H1 (cell line): Measurements from ENCODE around the genes ZNF736, ZNF92 and AUTS2.

DNA sequence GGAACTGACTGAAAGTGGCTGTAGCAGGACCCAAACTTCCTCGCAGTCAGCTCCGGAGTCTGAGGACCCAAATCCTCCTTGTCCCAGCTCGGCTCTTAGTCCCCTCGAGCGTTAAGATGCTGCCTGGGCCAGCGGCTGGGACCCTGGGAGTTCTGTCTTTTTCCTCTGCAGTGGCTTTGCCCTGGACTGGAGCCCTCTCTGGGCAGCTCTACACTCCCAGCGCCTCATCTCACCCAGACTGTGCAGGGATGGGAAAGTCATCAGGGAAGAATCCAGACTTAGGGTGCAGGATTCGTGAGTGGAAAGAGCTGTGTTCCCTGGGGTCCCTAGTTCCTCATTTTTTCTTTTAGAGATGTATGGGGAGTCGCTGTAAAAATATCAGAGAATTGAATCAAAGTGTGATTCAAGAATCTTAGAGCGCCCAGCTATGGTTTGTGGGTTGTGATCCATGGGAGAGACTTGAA is 428 bp downstream of the ZNF716 start:
- RRBS = no CpG with 5 or more reads among the region's 10 CpGs
CAGE:
- cytosol, long polyA plus RNA = no peak
- long polyA plus RNA = no peak
- nucleus, long polyA plus RNA = no peak

GRCh38 chr7:63999015-63999299 is 308 bp downstream of the ZNF722 start:
- RRBS = 91% methylated on average over 4 of the region's 10 CpGs
CAGE:
- cytosol, long polyA plus RNA = no peak
- long polyA plus RNA = no peak
- nucleus, long polyA plus RNA = no peak

DNA sequence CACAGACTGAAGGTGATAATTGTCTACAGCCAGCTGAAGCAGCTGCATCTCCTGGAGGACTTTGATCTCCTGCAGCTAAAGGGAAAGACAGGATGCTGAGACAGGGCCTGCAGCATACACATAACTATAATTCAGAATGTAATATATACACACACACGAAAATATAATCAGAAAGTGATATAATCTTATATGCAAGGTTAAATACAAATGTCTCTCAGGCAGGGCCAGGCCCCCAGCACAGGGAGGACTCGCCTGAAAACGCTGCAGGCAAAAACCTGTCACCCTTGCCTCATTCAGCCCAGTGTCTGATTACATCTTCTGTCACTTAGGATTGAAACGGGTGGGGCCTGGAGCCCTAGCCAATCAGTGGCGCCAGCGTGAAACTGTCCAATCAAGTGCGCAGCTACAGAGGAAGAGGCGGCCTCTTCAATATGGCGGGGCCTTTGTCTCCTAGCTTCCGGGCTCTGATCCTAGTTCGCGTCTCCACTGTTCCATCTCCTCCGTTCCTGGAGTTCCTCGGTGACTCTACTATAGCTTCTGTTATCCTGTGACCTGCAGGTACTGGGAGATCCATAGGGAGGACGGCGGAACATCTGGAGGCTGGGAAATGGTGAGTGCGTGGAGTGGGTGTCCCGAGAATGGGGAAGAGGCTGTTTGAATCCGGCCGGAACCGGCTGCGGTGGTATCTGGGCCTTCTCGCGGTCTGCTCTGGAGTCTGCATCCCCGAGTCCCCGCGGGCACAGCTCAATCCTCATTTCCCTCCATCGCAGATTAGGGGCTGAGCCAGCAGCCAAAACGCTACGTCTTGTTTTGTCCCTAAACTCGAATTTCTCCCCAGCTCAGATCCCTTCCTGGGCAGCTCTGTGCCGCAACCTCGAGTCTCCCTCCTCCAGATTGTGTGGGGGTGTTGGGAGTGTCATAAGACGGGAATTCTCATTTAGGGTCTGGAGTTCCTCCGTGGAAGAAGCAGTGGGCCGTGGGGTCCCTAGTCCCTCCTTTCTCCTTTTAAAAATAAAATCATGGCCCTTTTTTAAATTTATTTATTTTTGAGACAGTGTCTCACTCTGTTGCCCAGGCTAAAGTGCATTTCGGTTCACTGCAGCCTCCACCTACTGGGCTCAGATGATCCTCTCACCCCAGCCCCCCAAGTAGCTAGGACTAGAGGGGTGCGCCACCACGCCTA is at the start of gene ZNF736:
Gene ZNF736, plus strand, starts transcription at position 418 of the 1,183 bp plus-strand sequence.
- RRBS = no CpG with 5 or more reads among the region's 39 CpGs
CAGE:
- cytosol, long polyA plus RNA = no peak
- long polyA plus RNA = no peak
- nucleus, long polyA plus RNA = no peak

- RRBS = no CpG with 5 or more reads among the region's 56 CpGs
CAGE:
- cytosol, long polyA plus RNA = no peak
- long polyA plus RNA = no peak
- nucleus, long polyA plus RNA = no peak
These were observed 6.4 kb upstream of the ZNF680 start for GRCh38 chr7:64569046-64569936.

- RRBS = no CpG with 5 or more reads among the region's 20 CpGs
CAGE:
- cytosol, long polyA plus RNA = no peak
- long polyA plus RNA = no peak
- nucleus, long polyA plus RNA = no peak
These were observed 40.6 kb downstream of the ZNF138 start for GRCh38 chr7:64834758-64835334.

DNA sequence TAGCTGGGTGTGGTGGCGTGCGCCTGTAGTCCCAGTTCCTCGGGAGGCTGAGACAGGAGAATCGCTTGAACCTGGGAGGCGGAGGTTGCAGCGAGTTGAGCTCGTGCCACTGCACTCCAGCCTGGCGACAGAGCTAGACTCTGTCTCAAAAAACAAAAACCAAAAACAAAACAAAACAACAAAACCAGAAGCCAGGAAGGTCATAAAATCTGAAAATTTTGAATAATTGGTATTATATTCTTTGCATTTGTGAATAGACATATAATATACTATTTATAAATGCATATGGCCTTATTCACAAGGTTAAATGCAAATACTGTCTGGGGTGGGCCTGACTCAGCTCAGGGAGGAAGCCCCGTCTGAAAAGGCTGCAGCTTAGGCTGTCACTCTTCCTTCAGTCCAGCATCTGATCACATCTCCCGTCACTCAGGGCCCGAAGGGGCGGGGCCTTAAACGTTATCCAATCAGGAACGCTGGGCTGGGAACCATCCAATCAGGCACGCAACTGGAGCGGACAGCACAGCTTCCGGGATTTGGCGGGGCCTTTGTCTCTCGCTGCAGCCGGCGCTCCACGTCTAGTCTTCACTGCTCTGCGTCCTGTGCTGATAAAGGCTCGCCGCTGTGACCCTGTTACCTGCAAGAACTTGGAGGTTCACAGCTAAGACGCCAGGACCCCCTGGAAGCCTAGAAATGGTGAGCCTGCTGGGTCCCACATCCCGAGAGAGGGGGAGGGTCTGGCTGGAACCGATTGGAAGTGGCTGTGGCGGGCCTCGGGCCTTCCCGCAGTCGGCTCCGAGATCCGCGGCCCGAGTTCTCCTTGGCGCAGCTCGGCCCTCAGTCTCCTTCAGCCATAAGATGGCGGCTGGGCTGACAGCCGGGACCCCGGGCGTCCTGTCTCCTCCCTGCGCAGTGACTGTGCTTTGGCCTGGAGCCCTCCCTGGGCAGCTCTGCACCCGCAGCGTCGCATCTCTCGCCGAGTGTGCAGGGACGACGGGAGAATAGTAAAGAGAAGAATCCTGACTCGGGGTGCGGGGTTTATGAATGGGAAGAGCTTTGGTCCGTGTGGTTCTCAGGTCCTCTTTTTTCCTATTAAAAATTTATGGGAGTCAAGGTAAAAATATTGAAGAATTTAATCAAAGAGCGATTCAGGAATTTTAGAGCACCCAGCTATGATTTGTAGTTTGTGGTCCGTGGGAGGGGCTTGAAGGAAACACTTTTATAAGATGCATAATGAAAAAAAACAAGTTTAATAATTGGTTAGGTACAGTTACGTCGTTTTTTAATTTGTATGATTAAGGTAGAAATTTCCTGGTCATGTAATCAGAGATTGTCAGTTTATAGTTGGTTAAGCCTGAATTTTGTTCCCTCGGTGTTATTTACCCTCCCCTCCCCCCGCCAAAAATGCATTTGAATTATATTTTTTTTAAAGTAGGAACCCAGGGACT is at the start of gene ZNF92:
Gene ZNF92, plus strand, starts transcription at position 548 of the 1,445 bp plus-strand sequence.
- RRBS = no CpG with 5 or more reads among the region's 59 CpGs
CAGE:
- cytosol, long polyA plus RNA = no peak
- long polyA plus RNA = no peak
- nucleus, long polyA plus RNA = start-site peak on the plus strand centred at position 548 of the sequence, 76 bp wide, 327 reads

- RRBS = no CpG with 5 or more reads among the region's 8 CpGs
CAGE:
- cytosol, long polyA plus RNA = no peak
- long polyA plus RNA = no peak
- nucleus, long polyA plus RNA = no peak
These were observed 11.5 kb downstream of the CRCP start for GRCh38 chr7:66125752-66127016.

DNA sequence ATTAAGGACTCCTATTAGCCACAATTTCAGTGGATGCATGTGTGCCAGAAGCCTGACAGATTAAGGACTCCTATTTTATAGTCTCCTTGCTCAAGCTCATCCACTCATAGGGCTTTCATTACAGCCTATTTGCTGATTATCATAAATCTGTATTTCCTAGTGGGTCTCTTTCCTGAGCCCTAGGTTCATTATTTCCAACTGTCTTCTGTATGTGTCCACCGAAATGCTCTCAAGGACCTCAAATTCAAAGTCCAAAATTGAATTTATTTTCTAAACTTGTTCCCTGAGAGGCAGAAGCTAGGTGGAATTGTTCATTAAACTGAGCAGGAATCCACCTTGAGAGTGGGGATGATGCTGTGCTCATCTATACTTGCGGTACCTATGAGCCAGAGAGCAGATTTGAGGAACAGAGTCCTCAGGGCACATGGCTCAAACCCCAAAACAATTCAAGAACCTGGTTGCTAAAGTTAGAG is 92.0 kb downstream of the TPST1 start:
- RRBS = no CpG with 5 or more reads among the region's 2 CpGs
CAGE:
- cytosol, long polyA plus RNA = no peak
- long polyA plus RNA = no peak
- nucleus, long polyA plus RNA = no peak

GRCh38 chr7:66315067-66315762 is 110.1 kb downstream of the TPST1 start:
- RRBS = no CpG with 5 or more reads among the region's 7 CpGs
CAGE:
- cytosol, long polyA plus RNA = no peak
- long polyA plus RNA = no peak
- nucleus, long polyA plus RNA = no peak

GRCh38 chr7:66535619-66536573 is 92.8 kb upstream of the KCTD7 start:
- RRBS = no CpG with 5 or more reads among the region's 14 CpGs
CAGE:
- cytosol, long polyA plus RNA = no peak
- long polyA plus RNA = no peak
- nucleus, long polyA plus RNA = no peak

GRCh38 chr7:66555087-66555364 is 73.7 kb upstream of the KCTD7 start:
- RRBS = no CpG with 5 or more reads among the region's 5 CpGs
CAGE:
- cytosol, long polyA plus RNA = no peak
- long polyA plus RNA = no peak
- nucleus, long polyA plus RNA = no peak

- RRBS = 1% methylated on average over 24 of the region's 75 CpGs
CAGE:
- cytosol, long polyA plus RNA = no peak
- long polyA plus RNA = no peak
- nucleus, long polyA plus RNA = no peak
These were observed 581 bp downstream of the RABGEF1 start for GRCh38 chr7:66740847-66741780.

- RRBS = no CpG with 5 or more reads among the region's 5 CpGs
CAGE:
- cytosol, long polyA plus RNA = no peak
- long polyA plus RNA = no peak
- nucleus, long polyA plus RNA = no peak
These were observed 37.5 kb downstream of the RABGEF1 start for GRCh38 chr7:66777830-66778726.

DNA sequence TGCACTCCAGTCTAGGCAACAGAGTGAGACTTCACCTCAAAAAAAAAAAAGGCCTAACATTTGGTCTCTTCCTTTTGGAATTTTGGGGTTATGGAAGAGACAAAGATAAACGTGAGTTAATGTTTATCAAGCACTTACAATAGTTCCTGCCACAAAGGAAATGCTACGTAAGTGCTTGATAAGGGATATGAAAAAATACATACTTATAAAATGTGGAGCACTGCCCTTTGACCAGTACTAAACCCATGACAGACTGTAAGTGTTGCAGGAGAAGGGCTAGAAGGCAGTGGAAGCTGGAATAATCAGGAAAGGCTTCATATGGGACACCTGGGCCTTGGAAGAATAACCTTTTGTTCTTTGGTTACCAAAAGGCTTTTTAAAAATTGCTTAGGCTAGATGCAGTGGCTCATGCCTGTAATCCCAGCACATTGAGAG is 25.5 kb downstream of the TMEM248 start:
- RRBS = no CpG with 5 or more reads among the region's 2 CpGs
CAGE:
- cytosol, long polyA plus RNA = no peak
- long polyA plus RNA = no peak
- nucleus, long polyA plus RNA = no peak

DNA sequence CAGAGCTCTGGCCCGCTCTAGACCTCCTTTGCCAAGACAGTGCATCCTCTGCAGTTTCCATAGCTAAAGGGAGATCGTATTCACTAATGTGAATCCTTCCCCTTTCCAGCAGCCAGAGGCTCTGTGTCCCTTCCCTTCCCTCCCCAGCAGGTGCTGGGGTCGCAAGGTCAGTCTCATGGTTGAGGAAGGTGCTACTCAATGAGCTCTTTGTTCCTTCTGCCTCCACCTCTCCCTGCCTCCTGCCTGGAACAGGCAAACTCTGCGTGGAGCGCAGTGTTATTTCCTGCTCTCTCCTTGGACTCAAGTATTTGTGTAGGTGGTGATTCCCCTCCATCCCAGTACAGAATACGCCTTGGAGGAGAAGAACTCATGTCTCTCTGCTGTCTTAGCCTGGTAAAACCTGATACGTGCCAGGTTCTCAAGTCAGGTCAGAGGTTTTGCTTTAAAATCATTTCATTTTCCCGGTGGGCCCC is 36.4 kb downstream of the SBDS start:
- RRBS = 100% methylated on average over 1 of the region's 8 CpGs
CAGE:
- cytosol, long polyA plus RNA = no peak
- long polyA plus RNA = no peak
- nucleus, long polyA plus RNA = no peak

DNA sequence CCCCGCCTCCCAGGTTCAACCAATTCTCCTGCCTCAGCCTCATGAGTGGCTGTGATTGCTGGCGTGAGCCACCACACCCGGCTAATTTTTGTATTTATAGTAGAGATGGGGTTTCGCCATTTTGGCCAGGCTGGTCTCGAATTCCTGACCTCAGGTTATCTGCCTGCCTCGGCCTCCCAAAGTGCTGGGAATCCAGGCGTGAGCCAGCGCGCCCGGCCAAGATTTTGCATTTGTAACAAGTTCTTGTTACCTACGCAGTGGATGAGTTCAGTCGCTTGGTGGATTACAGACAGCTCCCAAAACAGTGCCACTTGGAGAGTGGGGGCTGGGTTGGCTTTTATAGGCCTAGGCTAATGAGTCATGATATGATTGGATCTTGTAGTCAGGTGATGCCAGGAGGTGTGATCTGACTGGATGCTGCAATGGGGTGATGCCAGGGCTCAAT is 20.4 kb downstream of the SBDS start:
- RRBS = no CpG with 5 or more reads among the region's 12 CpGs
CAGE:
- cytosol, long polyA plus RNA = no peak
- long polyA plus RNA = no peak
- nucleus, long polyA plus RNA = no peak

GRCh38 chr7:66996127-66996685 is 427 bp upstream of the TYW1 start:
- RRBS = no CpG with 5 or more reads among the region's 26 CpGs
CAGE:
- cytosol, long polyA plus RNA = no peak
- long polyA plus RNA = no peak
- nucleus, long polyA plus RNA = no peak

GRCh38 chr7:69597812-69598799 is at the start of gene AUTS2:
TSS of gene AUTS2 (plus strand) at chr7:69598475.
- RRBS = 1% methylated on average over 37 of the region's 127 CpGs
CAGE:
- cytosol, long polyA plus RNA = no peak
- long polyA plus RNA = no peak
- nucleus, long polyA plus RNA = no peak

- RRBS = no CpG with 5 or more reads among the region's 1 CpG
CAGE:
- cytosol, long polyA plus RNA = no peak
- long polyA plus RNA = no peak
- nucleus, long polyA plus RNA = no peak
These were observed 553.8 kb downstream of the AUTS2 start for GRCh38 chr7:70152051-70152567.

DNA sequence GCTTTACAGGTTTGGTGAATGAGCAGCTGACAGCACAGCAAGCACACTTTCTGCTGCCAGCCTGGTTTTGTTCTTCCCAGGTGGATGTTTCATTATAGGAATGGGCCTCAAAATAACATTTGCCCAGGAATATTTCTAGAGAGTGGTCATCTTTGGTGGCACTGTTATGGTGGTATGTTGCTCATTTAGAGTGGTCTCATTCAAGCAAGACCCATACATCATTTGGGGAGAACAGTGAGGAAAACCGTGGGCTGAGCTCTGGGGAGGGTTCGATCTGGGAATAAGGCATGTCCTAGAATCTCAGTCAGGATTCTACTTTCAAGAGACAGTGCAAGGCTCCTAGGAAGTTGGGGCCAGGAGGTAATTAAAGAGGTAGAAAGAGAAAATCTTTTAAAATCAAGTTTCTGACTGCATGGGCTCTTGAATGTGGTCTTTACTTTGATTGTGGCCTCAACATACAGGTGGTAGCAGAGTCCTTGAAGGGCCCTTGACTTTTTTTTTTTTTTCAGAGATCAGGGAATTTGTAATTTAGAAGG is 556.8 kb downstream of the AUTS2 start:
- RRBS = no CpG with 5 or more reads among the region's 2 CpGs
CAGE:
- cytosol, long polyA plus RNA = no peak
- long polyA plus RNA = no peak
- nucleus, long polyA plus RNA = start-site peak on the plus strand centred at position 472 of the sequence, 24 bp wide, 6 reads